Right common carotid artery plus branches (tissue), 1 donor: Measurements from ENCODE around the genes GPLD1, H3C1 and H4C3.

GRCh38 chr6:21754757-21755267 lies 161.3 kb downstream of the SOX4 start:
- PRO-cap: unidirectional peak, minus-strand start at chr6:21755051

DNA sequence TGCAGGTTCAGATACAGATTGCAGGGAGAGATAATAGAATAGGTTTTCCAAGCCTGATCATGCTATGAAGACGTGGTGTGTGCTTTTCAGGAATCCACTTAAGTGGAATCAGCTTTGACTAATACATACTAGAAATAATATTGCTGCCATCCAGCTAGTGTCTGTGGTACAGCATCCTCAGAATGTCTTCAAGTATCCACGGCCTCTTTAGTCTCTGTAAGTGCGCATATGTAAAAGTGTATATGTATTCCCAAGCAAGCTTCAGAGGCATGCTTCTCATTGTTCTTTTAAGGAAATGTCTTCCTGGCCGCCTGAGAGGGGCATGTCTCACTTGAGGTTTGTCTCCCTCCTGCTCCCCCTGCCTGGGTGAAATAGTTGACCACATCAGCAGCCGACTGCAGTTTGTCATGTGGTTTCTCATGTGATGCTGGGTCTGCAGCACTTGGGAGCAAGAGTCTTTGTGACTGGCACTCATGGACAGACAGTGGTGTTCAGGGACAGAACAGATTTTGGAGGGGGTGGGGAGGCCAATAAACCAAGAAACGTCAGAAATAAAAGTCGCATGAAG lies 150.9 kb downstream of the PRL start:
- PRO-cap: no peak

- PRO-cap: no peak
These were observed 102.6 kb downstream of the NRSN1 start for GRCh38 chr6:24228571-24229104.

DNA sequence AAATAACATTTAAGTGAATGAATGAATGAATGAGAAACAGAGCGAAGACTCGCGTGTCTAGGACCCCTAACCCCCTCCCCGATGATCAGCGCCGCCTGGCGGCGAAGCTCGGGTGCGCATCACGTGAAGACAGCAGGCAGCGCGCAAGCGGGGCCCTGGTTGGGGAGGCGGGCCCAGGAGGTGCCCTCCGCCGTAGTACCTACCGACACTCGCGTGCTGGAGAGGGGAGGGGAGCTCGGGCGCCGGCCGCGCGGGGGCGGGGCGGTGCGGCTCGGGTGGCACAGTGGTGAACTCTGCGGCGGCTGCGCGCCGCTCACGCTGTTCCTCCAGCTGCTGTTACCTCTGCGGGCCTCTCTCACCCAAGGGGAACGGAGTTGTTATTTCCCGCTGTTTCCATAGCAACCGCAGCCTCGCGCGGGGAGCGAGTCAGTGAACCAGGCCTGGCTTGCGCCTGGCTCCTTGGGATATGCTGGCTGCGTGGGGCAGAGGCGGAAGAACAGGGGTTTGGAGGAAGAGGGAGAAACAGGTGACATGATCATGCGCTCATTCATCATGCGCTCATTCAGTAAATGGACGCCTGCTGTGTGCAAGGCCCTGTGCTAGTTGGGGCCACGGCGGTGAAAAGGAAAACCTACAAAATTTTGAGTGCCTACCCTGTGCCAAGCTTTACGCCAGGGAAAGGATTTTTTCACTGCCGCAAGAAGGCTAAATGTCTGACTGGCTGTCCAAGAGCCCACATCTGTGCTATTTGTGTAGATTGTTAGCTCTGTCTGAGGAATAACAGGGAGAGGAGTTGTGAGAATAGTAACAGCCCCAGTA lies 2.1 kb upstream of the DCDC2 start:
- PRO-cap: no peak

- PRO-cap: no peak
These were observed at the start of gene GPLD1 for GRCh38 chr6:24489425-24490305. Gene GPLD1, minus strand, starts transcription at chr6:24489578.

DNA sequence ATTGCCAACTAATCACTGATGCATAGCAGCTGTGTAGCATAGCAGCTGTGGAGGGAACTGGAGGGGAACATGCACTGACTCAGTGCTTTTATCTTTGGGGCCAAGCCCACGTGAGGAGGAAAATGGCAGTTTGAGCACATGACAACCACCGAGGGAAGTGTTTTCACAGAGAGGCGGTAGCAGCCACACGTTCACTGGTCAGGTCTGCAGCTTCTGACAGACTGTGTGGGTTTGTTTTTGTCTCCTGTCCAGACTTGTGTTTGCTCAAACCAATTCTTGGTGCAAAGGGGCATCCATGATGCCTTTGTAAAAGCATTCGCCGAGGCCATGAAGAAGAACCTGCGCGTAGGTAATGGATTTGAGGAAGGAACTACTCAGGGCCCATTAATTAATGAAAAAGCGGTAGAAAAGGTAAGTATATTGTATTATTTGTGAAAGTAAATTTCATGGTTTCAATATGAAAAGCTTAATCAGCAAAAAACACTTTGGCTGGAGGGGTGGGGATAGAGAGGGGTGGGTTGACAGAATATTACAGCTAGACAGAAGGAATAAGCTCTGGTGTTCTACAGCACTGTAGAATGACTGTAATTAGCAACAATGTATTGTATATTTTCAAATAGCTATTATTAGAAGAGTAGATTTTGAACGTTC lies 27.9 kb downstream of the ALDH5A1 start:
- PRO-cap: no peak

- PRO-cap: no peak
These were observed 268 bp downstream of the ACOT13 start for GRCh38 chr6:24667259-24667430.

DNA sequence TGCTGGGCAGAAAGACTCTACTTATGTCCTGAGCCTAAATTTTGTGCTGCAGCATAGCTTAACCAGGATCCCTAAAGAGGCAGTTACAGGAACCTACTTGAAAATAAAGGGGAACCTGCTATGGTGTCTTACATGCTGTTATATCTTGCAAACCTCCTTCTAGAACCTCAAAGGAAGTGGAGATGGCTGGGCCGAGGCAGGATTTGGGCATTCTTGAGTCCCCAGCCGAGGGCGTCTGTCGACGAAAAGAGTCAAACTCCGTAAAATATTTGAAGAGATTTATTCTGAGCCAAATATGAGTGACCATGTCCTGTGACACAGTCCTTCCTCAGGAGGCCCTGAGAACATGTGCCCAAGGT lies 17.1 kb upstream of the GMNN start:
- PRO-cap: no peak

DNA sequence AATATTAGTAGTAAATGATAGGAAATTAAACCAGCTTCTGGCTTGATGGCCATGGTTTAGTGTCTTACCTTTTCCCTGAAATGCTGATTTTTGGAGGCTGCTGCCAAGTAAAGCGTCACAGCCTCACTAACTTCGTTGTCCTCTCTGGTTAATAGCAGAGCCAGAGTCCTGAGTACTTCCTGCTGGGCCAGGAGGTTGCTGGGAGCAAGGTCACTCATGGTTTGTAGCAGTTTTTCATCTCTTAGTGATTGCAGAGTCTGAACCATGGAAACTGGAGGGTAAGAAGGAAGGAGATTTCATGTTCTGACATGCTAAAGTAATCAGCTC lies 26.4 kb upstream of the ARMH2 start:
- PRO-cap: no peak

DNA sequence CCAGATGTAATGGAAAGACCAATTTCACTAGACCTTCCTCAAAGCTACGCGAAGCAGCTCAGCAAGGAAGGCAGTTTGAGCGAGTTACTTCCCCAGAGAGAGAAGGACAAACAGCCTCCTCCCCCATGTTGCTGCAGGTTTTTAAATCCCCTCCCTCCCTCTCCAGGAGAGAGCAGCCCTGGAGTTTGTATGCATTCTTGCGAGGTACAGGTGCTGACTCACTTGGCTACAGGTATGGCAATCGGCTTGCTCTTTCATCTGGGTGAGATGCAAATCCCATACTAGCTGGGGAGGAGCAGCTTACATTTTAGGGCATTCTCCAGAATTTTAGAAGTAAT lies 58.6 kb downstream of the RIPOR2 start:
- PRO-cap: no peak

DNA sequence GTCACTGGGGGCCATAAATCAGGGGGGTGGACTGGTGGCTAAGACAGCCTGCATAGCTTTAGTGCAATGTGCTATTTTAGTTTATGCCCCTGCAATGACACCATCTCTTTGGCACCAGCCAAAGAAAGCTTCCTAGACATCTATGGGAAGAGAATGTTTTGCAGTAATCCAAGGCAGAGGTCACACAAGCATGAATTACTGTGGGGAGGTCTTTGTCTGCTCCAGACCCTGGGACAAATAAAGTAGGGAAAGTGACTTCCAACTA lies 5.4 kb downstream of the RIPOR2 start:
- PRO-cap: no peak

DNA sequence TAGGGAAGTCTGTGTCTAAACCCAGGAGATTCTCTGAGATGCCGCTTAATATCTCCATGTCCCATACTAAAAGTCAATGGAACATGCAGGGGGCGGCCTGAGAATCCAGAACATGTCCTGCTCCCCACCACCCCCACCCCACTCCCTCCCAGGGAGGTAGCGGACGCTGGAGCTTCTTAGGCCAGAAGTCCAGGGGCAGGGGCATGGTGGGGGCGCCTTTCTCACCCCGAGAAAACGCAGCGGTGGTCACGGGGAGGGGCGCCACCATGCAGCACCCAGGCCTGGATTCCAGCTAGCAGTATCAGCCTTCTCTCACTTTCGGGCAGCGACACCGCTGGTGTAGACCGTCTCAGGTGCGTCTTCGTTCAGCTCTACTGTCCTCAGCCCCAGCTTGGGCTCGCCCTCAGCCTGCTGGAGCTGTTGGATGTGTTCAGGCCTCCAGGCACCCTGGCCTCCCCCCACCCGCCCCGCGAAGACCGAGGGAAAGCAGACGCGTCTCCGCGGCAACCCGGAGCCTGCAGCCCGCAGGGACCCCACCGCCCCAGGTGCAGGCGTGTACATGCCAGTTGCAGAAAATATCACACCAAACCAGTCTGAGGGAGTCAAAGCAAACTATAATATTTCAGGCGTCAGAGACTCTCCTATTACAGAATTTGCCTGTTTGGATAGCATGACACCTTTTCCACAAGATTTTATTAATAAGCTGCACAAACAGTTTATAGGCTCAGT lies 60.9 kb upstream of the CARMIL1 start:
- PRO-cap: no peak

DNA sequence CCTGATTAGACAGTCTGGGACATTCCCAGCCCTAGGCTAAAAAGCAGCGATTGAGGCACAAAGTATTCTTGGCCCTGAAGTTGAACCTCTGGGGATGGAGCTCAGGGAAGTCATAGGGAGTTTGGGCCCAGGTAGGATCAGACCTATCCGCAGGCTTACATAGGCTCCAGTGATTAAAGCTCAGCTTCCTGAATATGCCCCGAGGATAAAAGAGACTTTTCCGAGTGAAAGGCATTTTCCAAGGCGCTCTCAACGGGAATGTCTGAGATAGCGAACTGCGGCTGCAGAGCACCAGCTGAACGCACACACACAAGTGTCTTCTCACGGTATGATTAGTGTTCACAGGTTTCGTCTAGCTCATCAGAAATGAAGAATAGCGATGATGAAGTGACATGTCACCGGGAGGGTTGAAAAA lies 717 bp upstream of the CARMIL1 start:
- PRO-cap: no peak

DNA sequence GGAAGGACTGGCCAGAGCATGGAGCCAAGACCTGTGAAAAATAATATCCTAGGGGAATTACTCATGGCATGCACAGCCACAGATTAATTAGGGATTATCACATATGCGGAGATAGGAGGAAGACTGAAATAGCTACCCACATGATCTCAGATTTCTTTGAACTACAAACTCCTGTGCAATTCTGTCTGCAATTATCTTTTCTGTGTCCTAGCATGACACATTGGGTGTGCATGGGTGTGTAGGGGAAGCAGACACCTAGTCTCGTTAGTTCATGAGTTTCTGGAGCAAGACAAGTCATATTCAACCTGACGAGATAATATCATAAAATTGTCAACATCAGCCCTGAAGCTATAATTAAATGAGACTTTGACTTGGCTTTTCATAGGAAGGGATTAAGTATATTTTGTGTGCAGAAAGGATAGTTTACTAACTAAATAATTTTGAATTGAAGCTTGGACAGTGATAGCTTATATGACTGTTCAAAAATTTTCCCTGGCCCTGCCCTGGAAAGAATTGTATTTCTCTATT lies 3.6 kb upstream of the SLC17A4 start:
- PRO-cap: no peak

DNA sequence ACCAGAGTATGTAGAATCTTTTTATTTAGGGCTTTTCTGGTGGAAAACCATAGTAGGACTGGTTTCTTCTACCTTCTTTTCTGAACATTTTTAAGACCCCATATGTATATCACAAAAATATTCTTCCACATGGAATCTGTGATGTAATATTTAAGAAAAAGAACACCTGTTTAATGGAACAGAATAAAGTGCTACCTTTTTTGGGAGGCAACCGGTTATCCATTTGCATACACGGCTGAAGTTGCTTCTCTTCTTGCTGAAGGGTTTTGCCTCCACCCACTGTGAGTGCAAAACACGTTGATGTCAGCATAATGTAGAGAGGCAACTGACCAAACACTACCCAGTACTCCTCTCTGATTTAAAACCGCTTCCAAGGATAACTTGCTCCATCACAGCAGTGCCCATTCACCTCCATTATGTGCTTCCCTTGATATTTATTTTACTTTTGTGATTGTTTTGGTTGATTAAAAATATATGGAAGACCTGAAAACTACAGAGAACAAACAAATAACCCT lies 1.5 kb downstream of the SLC17A1 start:
- PRO-cap: no peak

GRCh38 chr6:26020071-26021033 lies at the start of gene H3C1:
Gene H3C1, plus strand, starts transcription at chr6:26020451.
- PRO-cap: bidirectional peak, plus-strand start at chr6:26020453, minus-strand start at chr6:26020313; bidirectional peak, plus-strand start at chr6:26020866, minus-strand start at chr6:26020655

- PRO-cap: bidirectional peak, plus-strand start at chr6:26025623, minus-strand start at chr6:26025526
These were observed 1.6 kb downstream of the H4C2 start for GRCh38 chr6:26025284-26026059.

DNA sequence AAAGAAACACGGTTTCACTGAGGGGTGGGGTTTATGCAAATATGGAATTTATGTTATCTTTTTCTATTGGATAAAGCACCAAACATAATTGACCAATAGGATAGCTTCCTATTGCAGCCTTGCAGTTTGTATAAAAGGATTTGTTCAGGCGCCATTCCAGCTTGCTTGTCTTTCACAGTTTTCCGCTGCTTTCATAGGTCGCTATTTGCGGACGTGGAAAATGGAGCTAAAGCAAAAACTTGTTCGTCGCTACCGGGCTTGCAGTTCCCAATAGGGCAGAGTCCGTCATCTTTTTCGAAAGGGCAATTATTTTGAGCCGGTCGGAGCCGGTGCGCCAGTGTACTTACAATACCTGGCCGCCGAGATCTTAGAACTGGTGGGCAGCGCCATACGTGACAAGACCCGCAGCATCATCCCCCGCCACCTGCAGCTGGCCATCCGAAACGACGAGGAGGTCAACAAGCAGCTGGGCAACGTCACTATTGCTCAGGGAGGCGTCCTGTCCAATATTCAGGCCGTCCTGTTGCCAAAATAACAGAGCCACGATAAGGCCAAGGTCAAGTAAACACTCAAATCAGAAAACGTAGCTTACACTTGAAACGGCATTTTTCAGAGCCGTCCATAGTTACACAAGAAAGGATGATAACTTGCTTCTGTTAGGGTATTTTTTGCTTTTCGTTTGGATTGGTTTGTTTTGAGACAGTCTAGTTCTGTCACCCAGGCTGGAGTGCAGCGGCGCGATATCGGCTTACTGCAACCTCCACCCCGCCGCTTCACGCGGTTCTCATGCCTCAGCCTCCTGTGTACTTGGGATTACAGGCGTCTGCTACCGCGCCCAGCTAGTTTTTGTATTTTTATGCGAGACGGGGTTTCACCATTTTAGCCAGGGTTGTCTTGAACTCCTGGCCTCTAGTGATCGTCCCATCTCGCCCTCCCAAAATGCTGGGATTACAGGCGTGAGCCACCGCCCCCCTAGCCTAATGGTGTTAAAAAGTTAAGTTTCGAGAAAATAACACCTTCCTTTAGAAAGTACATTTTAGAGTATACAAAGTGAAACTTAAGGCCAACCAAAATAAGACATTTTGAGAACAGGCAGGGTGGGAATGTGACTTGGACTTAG lies 640 bp upstream of the H2BC3 start:
- PRO-cap: bidirectional peak, plus-strand start at position 159 of the sequence, minus-strand start outside the sequence; bidirectional peak, plus-strand start at position 476 of the sequence, minus-strand start at position 448 of the sequence; unidirectional peak, minus-strand start at position 788 of the sequence

DNA sequence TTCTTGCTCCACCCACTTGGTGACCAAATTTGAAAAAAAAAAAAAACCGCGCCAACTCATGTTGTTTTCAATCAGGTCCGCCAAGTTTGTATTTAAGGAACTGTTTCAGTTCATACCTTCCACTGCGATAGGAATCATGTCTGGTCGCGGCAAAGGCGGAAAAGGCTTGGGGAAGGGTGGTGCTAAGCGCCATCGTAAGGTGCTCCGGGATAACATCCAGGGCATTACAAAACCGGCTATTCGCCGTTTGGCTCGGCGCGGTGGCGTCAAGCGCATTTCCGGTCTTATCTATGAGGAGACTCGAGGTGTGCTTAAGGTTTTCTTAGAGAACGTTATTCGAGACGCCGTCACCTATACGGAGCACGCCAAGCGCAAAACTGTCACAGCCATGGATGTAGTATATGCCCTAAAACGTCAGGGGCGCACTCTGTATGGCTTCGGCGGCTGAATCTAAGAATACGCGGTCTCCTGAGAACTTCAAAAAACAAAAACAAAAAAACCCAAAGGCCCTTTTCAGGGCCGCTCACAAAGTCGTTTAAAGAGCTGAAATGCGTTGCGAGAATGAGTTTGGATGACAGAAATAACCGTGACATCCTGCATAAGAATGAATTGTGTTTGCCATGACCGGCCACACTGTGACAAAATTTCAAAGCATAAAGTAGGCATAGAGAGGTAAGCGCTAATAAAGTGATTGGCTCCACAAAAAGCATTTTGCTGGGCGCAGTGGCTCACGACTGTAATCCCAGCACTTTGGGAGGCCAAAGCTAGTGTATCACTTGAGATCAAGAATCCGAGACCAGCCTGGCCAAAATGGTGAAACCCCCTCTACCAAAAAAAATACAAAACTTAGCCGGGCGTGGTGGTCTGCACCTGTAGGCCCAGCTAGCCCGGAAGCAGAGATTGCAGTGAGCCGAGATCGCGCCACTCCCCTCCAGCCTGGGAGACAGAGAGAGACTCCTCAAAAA lies at the start of gene H4C3:
H4C3 (plus strand) TSS at position 122 of the 965 bp plus-strand sequence.
- PRO-cap: bidirectional peak, plus-strand start at position 122 of the sequence, minus-strand start outside the sequence; unidirectional peak, plus-strand start at position 291 of the sequence; unidirectional peak, plus-strand start at position 335 of the sequence

DNA sequence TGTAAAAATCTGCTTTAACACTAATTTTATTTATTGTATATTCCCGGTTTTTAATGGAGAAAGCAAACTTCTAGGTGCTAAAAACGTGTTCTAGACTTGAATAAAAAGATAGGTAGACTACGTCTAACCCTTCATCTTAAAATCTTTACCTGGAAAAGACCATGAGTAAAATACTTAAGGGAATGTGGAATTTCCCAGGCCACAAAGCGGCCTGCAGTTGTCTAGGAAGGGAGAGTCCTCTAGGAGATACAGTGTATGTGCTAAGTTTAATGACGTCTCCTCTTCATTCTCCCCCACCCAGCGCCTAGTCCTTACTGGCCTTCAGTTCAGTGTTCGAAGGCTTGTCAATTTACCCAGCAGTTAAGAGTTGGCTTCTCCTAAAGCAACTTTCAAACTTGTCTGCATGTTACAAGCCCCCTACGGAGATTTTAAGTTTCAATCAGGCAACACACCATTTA lies 1.4 kb downstream of the H2BC4 start:
- PRO-cap: no peak